NT2/D1 (cell line): ENCODE measurements around the genes ZSCAN23 and GABBR1.

- RRBS, 2 experiments: under 1 to 2% methylated on average over 9 of the region's 35 CpGs
Measured at GRCh38 chr6:28442908-28443819, at the start of gene ZSCAN23. Gene ZSCAN23, minus strand, starts transcription at chr6:28443491.

DNA sequence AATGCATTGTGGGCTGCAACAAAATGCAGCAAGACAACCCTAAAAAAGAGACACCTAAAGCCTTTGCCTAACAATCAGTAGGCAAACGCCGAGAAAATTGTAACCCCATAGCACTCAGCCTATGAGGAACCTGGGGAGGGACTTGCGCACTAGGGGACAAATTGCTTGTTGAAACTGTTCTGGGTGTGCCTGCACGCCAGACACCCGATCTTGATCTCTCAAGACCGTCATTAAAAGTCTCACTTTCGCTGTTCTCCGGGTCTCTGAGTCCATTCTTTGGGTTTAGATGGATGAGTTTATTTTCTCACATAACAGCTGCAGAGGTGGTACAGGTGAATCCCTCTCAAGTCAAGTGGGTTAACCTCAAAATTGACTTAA lies 146.9 kb downstream of the TRIM27 start:
- RRBS, 2 experiments: no CpG with 5 or more reads among the region's 8 CpGs

DNA sequence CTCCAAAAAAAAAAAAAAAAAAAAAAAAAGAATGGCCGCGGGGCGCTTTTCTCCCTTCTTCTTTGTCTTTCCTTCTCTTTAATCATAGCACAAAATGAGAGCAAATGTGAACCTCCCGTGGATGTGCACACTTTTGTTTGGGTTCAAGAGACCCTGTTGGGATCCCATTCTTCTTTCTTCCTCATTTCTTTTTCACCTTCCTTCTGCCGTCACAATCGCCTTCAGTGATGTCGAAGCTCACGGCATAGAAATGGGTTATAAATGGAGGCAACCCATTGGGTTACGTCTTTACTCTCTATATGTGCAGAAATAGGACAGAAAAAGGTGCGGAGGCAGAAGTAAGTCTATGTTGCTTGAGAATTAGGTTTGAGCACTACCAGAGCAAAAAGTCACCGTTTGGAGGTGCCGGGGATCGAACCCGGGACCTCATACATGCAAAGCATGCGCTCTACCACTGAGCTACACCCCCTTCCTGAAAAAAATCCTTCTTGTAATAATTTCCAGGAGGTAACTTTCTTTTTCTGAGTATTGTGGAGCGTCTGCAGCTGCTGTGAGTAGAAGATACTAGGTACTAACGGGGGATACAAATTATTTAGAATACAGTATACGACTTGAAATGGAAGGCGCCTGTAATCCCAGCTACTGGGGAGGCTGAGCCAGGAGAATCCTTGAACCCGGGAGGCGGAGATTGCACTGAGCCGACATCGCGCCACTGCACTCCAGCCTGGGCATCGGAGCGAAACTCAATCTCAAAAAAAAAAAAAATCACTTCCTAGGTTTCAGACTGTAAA lies 134.2 kb downstream of the TRIM27 start:
- RRBS, 2 experiments: no CpG with 5 or more reads among the region's 26 CpGs

GRCh38 chr6:28904018-28904818 lies 19.6 kb downstream of the TRIM27 start:
- RRBS, 2 experiments: no CpG with 5 or more reads among the region's 17 CpGs

GRCh38 chr6:28958610-28959341 lies 35.0 kb upstream of the TRIM27 start:
- RRBS, 2 experiments: no CpG with 5 or more reads among the region's 14 CpGs

GRCh38 chr6:29232617-29233159 lies 62.0 kb downstream of the OR2J2 start:
- RRBS, 2 experiments: no CpG with 5 or more reads among the region's 3 CpGs

- RRBS, 2 experiments: no CpG with 5 or more reads among the region's 2 CpGs
Measured at GRCh38 chr6:29578393-29578867, 6.5 kb upstream of the OR2H2 start.

DNA sequence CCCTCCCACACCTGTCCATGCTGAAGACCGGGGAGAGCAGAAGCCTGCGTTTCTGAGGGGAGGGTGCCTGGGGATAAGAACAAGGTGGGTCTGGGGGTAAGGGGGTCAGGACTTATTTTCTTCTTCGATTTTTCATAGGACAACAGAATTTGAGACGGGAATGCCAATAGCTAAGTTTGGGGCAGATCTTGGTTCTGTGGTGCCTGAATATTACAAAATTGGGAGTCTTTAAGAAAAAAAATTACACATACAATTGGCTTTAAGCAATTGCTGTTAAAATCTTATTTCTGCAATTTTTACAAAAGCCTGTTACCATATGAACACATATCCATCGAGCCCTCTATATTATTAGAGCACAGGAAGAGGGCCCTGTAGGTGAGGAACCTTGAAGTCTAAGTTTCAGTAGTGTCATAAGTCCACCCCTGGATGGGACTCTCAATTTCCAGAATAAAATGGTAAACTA lies 3.8 kb downstream of the GABBR1 start:
- RRBS, 2 experiments: no CpG with 5 or more reads among the region's 5 CpGs

GRCh38 chr6:29632713-29633625 lies at the start of gene GABBR1:
Gene GABBR1, minus strand, starts transcription at chr6:29633183.
- RRBS, 2 experiments: 2 to 5% methylated on average over 9 of the region's 66 CpGs

- RRBS, 2 experiments: no CpG with 5 or more reads among the region's 3 CpGs
Measured at GRCh38 chr6:29677062-29677864, 3.7 kb downstream of the ZFP57 start.

DNA sequence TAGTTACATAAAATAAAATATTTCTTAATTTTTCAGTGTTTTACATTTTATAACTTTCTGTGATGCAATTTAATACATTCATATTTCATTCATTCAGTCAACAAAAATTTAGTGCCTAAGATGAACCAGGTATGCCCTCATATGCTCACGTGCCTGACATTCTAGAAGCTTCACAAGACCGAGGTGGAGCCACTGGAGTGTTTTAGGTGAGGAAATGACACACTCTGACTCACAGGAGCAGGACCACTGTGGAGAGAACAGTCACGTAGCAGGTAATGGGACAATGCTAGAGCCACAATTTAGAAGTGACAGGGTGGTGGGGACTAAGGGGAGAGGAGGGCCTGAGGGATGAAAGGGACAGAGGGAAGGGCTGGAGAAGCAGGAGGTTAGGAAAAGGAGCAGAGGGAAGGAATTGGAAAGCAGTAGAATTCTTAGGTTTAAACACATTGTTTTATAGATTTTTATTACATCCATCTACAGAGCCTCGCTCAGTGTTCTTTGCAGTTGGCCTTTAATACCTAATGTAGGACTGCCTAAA lies 17.6 kb upstream of the HLA-A start:
- RRBS, 2 experiments: no CpG with 5 or more reads among the region's 4 CpGs

DNA sequence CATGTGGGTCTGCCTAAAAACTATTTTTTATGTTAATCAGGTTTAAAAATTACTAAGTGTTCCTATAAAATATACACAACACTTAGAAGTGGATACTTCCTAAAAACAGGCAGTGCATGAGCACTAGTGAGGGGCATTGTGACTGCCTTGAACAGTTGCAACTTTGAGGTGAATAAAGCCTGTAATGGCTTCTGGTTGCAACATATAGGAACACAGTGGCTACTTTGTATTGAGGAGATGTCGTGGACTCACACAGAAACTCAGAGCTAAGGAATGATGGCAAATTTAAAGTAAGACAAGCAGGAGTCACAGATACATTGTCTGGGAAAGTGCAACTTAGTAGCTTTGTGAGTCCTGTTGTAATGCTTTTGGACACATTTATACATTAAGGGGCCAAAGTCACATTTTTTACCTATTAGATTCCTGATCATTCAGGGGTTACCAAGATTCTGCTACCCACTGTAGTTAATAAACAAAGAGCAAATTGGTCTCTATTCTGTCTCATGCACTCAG lies 823 bp upstream of the HLA-A start:
- RRBS, 2 experiments: no CpG with 5 or more reads among the region's 1 CpG

DNA sequence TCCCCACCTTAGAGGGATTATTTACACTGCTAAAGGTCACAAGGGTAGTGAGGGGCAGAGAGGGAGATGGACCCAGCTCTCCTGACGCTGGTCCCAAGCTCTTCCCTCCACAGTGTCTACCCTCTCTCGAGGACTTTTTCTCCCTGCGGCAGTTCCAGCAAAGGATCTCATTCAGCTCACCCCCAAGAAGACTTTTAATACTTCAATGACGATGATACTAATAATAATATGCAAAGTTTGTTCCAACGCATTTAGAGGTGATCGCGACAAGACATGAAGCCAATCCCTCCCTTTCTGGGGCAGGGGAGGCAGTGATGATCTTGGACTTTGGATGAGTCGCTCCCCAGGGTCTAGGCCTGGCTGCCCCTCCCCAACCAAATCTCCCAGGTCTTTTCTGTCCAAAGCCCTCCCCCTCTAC lies 33.8 kb downstream of the HLA-A start:
- RRBS, 2 experiments: no CpG with 5 or more reads among the region's 8 CpGs

DNA sequence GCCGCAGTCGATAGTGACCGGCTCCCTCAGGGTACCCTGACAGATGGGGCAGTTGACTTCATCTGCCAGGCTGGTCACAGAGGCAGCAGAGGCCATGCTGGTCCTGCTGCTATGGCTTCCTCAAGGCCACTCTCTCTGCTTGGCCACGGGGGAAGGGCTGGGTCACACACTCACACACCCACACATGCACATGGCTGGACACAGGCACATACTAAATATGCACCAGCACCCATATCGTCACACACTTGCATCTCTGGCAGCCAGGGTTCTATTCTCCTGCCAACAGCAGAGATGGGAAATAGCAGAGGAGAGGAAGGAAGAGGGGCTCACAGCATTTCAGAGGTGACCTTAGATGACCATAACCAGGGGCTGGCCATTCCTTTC lies 256 bp downstream of the TRIM10 start:
- RRBS, 2 experiments: no CpG with 5 or more reads among the region's 5 CpGs

DNA sequence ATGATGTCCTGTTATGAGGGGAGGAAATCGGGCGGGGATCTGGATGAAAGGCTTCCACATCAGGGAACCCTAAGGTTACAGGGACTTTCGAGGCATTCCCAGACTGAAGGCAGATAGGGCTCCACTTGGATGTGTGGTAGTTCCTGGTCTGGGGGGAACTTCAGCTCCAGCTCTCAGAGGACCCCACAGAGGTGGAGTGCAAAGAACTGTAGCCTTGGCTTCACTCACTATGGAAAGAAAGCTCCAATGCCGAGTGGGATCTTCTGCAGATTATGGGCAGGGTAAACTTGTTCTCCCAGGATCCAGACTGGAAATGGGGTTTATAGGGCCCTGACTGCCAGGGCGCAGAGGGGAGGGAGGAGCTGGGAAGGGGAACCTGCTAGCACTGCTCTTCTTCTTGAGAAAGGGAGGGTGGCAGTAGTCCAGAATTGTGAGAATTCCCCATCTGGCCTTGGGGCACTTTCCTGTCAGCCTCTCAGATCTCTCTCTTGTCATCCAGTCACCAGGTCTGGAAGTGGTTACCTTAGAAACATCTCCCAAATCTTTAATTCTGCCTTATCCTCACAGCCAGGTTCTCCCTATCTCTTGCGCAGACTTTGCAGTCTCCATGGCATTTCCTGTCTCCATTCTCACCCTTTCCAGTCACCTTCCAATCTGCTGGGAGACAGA lies 894 bp downstream of the TRIM15 start:
- RRBS, 2 experiments: no CpG with 5 or more reads among the region's 6 CpGs

GRCh38 chr6:30185546-30186775 lies 22.6 kb downstream of the TRIM15 start:
- RRBS, 2 experiments: 92 to 97% methylated on average over 6 of the region's 28 CpGs

GRCh38 chr6:30195354-30196023 lies 17.7 kb downstream of the TRIM26 start:
- RRBS, 2 experiments: no CpG with 5 or more reads among the region's 3 CpGs

DNA sequence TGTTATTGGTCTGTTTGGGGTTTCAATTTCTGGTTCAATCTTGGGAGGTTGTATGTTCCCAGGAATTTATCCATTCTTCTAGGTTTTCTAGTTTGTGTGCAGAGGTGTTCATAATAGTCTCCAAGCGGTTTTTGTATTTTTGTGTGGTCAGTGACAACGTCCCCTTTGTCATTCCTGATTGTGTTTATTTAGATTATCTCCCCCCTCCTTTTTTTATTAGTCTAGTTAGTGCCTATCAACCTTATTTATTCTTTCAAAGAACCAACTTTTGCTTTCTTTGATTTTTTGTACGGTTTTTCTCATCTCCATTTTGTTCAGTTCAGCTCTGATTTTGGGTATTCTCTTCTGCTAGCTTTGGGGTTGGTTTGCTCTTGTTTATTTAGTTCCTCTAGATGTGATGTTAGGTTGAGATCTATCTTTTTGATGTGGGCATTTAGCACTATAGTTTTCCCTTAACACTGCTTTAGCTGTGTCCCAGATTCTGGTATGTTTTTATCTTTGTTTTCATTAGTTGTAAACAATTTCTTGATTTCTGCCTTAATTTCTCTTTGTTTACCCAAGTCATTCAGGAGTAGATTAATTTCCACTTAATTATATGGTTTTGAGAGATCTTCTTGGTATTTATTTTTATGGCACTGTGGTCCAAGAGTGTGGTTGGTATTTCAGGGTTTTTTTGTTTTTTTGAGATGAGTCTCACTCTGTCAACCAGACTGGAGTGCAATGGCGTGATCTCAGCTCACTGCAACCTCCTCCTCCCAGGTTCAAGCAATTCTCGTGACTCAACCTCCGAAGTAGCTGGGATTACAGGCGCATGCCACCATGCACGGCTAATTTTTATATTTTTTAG lies 26.2 kb upstream of the TRIM39 start:
- RRBS, 2 experiments: no CpG with 5 or more reads among the region's 8 CpGs

DNA sequence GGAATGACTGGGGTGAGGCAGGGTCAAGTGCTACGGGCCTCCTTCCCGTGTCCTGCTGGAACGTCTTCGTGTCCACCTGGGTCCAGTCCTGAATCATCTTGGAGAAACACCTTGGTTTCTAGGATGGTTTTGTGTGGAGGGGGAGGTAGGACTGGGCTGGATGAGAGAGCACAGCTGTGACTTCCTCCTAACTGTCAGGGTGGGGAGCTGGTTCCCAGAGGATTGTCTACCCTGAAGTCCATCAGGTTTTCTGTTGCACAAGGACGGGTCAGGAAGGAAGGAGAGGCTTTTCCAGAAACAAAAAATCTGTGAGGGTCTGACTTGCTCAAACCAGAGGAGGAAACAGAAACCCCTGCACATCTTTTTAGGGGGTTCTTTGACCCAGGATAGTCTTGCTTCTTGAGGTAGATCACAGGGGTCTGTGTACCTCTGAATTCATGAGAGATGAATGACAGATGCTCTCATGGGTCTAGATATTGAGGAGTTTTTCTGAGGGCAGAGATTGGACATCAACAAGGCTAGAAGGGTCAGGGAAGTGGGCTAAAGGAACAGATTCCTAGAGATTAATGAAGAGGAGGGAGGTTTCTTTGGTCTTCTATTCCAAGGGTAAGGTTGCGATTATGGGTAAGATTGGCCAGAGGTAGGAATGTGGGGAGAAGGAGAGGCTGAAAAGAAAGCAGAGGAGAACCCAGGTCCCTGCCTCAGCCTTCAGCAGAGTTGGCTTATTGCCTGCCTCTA lies 2.5 kb upstream of the RPP21 start:
- RRBS, 2 experiments: no CpG with 5 or more reads among the region's 6 CpGs

- RRBS, 2 experiments: no CpG with 5 or more reads among the region's 1 CpG
Measured at GRCh38 chr6:30465117-30465338, 24.3 kb upstream of the HLA-E start.